A549 (cell line): ENCODE data around the gene SESN3.

DNA sequence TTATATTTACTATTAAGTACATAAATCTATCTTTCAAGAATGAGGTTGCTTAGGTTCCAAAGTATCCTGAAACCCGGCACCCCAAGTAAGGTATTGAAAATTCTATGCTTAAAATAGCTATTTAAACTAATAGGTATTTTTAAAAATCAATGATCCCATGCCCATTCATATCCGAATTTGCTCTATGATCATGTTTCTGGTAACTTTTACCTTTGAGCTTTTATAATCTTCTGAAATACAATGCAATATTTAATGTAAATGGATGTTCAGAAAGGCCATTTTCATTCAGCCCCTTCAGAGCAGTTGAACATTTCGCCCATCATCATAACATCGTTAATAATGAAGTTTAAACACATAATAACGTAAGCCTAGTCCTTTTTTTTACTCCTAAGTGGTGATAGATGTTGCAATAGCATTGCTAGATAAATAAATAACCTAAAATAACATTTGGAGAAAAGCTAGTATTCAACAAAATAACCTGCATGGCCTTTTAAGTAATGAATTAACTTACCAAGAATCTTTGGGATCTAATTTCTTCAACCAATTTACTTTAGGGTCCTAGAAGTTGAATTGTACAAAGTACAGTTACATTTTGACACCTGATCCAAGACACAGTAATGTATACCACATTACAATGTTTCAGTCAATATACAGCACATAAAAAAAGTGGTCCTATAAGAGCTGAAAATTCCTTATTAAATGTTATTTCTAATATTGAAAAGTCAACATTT, 9.9 kb downstream of the TAF1D start:
- PRO-cap, result no peak
CAGE:
- cytosol, long polyA plus RNA, result no peak
- long polyA plus RNA, result no peak
- nucleus, long polyA plus RNA, result no peak

DNA sequence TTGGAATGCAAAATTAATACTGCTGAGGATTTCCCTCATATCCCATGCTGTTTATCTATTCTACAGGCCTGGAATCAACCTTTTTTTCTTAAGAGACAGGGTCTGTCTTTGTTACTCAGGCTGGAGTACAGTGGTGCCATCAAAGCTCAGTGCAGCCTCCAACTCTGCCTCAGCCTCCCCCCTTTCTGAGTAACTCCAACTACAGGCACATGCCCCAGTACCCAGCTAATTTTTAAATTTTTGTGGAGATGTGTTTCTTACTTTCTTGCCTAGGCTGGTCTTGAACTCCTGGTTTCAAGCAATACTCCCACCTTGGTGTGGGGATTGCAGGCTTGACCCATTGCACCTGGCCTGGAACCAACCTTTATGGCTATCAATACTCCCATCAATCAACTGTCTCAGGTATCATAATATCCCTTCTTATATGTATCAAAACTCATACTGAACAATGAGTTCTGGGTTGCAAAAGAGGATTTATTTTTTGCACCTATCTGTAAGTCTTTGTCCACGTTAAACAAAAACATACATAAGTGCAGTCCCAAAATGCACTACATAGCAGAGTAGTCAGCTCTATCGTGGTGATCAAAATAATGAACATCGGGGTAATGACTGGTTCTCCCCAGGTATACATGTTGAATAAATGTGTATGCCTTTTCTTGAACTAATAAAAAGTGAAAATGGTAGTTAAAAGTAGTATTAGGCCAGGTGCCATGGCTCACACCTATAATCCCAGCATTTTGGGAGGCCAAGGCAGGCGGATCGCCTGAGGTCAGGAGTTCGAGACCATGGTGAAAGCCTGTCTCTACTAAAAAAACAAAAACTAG, 6.4 kb downstream of the TAF1D start:
- PRO-cap, result no peak
CAGE:
- cytosol, long polyA plus RNA, result no peak
- long polyA plus RNA, result no peak
- nucleus, long polyA plus RNA, result no peak

DNA sequence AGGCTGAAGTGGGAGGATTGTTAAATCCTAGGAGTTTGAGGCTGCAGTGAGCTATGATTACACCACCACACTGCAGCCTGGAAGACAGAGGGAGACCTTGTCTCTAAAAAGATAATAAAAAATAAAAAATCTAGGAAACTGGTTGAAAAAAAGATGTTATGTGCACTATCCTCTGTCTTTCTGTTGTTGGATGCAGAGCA, 8.7 kb downstream of the MED17 start:
- PRO-cap, result no peak
CAGE:
- cytosol, long polyA plus RNA, result no peak
- long polyA plus RNA, result no peak
- nucleus, long polyA plus RNA, result no peak

DNA sequence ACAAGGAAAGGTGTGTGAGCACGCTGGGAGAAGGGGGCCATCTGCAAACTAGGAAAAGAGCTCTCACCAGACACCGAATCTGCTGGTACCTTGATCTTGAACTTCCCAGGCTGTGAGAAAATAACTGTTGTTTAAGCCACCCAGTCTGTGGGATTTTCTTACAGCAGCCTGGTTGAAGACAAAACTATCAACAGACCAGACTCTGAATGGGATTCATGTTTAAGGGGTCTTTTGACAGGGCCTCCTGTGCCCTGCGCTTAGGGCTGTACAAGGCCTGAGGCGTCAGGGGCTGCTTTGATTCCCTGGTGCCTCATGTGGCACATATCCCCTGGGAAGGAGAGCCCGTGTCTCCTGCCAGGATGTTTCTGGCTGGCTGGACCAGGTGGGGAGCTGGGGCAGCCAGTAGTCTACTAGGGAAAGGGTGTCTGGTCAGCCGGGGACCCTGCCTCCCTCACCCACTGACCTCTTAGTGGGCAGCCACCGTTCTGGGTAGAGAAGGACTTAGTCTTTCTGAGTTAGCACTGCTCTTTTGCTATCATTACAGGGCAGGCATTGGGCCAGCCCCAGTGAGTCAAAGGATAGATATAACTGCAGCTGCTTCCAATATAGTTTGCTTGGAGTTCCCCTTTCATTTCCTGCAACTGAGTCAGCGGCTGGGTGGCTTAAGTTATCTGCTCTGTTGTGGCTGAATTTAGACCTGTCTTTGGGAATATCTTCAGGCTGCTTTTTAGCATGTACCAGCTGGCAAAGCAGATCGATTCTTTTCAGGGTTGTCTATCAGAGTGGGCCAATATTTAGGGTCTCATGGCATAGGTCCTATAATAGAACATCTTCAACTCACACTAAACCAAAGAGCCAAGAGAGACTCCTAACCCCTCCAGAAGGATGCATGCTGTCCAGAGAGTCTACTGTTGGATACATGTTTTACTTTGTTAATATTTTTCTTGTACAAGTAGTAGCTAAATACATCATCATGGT, 6.4 kb downstream of the PANX1 start:
- PRO-cap, result no peak
CAGE:
- cytosol, long polyA plus RNA, result no peak
- long polyA plus RNA, result no peak
- nucleus, long polyA plus RNA, result no peak

DNA sequence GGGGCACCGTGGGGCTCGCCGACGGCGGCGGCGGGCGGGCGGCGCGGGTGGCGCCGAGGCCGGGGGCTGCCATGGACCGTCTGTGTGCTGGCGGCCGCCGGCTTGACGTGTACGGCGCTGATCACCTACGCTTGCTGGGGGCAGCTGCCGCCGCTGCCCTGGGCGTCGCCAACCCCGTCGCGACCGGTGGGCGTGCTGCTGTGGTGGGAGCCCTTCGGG, 700 bp downstream of the FUT4 start:
- PRO-cap, result no peak
CAGE:
- cytosol, long polyA plus RNA, result no peak
- long polyA plus RNA, result no peak
- nucleus, long polyA plus RNA, result no peak

- PRO-cap, result no peak
CAGE:
- cytosol, long polyA plus RNA, result no peak
- long polyA plus RNA, result no peak
- nucleus, long polyA plus RNA, result no peak
These were observed 3.1 kb downstream of the FUT4 start for GRCh38 chr11:94546827-94547230.

- PRO-cap, result no peak
CAGE:
- cytosol, long polyA plus RNA, result no peak
- long polyA plus RNA, result no peak
- nucleus, long polyA plus RNA, result no peak
These were observed 72.7 kb downstream of the PIWIL4 start for GRCh38 chr11:94639741-94640324.

GRCh38 chr11:94740990-94741862, 26.9 kb upstream of the AMOTL1 start:
- PRO-cap, result no peak
CAGE:
- cytosol, long polyA plus RNA, result no peak
- long polyA plus RNA, result no peak
- nucleus, long polyA plus RNA, result no peak

DNA sequence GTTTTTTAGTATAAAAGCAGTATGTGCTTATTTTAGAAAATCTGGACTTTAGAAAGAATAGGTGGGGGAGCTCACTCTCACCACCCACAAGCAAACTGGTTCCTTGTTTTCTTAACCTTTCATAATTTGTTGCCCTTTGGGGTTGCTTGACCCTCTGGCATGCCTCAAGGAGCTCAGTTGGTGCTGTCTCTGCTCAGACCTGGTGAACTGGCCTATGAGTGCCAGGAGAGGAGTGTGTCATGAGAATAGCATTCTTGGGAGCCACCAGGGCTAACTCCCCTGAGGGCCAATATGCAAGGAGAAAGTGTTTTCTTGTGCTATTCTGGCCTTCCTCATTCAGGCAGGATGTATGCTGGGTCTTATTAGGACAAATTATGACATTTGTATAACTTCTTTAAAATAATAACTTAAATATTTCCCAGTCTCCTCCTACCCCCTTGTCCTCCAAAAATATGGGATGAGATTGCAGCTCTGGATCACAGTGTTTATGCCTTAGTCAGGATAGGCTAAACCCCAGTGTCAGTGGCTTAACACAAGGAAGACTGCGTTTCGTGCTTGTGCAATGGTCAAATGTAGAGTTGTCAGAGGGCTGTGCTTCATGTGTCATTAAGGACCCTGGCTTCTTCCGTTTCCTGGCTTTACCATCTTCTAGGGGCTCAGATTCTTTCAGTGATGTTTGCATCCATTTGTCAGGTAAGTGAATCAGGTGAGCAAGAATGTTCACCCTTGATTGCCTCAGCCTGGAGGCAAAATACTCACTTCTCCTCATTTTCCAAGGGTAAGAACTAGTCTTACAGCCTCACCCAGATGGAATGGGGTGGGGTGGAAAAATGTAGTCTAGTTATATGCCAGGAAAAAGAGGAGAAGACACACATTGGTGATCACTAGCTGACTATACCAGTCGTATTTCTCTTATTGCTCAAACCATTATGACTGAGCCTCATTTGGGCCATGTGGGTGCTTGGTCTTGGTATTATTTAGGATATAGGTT, 20.7 kb upstream of the AMOTL1 start:
- PRO-cap, result no peak
CAGE:
- cytosol, long polyA plus RNA, result no peak
- long polyA plus RNA, result no peak
- nucleus, long polyA plus RNA, result no peak

GRCh38 chr11:94766691-94767328, 1.3 kb upstream of the AMOTL1 start:
- PRO-cap, result no peak
CAGE:
- cytosol, long polyA plus RNA, result no peak
- long polyA plus RNA, result no peak
- nucleus, long polyA plus RNA, result no peak

GRCh38 chr11:94810233-94810782, 42.2 kb downstream of the AMOTL1 start:
- PRO-cap, result no peak
CAGE:
- cytosol, long polyA plus RNA, result no peak
- long polyA plus RNA, result no peak
- nucleus, long polyA plus RNA, result no peak

DNA sequence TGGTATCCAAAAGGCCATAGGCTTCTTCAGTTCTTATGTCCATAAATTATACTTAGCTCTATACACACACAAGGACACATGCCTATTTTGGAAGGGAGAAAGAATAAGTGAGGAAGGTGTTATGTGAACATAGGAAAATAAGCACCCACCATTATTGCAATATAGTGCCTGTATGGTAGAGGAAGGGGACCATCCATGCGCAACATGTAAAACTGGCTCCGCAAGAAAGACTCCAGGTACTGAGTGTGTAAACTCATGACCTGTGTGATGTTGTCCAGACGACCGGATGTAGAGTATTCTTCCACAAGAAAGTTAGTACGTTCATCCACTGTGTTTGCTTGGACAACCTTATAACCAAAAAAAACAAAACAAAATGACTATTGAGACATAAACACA, 39.7 kb downstream of the SESN3 start:
- PRO-cap, result no peak
CAGE:
- cytosol, long polyA plus RNA, result no peak
- long polyA plus RNA, result no peak
- nucleus, long polyA plus RNA, result no peak

- PRO-cap, result no peak
CAGE:
- cytosol, long polyA plus RNA, result no peak
- long polyA plus RNA, result no peak
- nucleus, long polyA plus RNA, result no peak
These were observed 28.6 kb downstream of the SESN3 start for GRCh38 chr11:95202129-95203015.

DNA sequence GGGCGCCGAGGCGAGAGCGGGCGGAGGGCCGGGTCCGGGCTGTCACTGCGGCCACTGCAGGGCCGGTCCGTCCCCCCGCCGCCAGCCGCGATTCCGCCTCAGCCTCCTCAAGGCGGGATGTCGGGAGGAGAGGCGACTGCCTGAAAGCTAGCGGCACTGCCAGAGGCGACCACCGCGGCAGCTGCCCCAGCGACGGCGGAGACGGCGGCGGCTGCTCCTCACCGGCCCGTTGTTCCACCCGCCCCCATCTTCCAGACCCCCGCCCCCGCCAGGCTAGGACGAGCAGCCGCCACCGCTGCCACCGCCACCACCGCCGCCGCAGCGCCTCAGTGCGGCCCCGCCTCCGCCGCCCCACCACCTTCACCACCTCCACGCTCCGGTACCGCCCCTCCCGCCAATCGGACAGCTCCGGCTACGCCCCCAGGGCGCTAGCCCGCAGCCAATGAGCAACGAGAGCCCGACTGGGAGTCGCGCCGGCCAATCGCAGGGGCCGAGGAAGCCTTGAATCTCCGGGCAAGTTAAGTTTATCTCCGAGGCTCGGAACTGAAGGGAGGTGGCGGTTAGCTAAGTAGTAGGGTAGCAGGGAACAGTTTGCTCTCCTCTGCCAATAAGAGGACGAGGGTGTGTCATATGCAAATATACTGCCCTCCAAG, at the start of gene SESN3:
Gene SESN3 (minus strand): TSS at position 333 of the 653 bp plus-strand sequence.
- PRO-cap, result unidirectional peak, minus-strand start at position 333 of the sequence
CAGE:
- cytosol, long polyA plus RNA, result no peak
- long polyA plus RNA, result no peak
- nucleus, long polyA plus RNA, result no peak

DNA sequence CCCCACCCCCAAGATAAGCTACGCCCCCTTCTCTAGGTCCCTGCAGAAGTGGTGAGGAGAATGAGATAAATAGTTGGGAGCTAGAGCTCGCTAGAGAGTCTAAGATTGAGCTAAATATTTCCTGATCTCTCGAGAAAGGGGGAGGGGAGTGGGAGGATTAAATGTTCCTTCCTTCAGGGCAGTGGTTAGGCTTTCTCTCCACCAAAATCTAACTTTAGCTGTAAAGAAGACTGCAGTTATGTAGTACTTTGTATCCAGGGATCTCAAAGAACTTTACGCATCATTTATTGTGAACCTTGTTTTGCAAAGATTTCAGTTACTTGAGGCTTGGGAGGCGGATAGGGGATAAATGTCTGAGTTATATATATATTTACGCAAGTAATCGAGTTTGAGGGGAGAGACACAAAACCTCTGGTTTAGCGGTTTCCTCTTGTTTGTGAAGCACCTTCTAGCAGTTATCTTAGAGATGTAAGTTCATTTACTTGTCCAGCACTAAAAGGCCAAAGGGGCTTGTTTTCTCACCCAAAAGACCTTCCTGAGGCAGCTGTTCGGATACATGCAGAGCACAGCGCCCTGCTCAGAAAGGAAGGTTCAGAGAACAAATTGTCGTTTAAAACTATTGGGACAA, 635 bp upstream of the SESN3 start:
- PRO-cap, result no peak
CAGE:
- cytosol, long polyA plus RNA, result no peak
- long polyA plus RNA, result no peak
- nucleus, long polyA plus RNA, result no peak

GRCh38 chr11:95336844-95338069, 106.3 kb upstream of the SESN3 start:
- PRO-cap, result no peak
CAGE:
- cytosol, long polyA plus RNA, result no peak
- long polyA plus RNA, result no peak
- nucleus, long polyA plus RNA, result no peak

- PRO-cap, result no peak
CAGE:
- cytosol, long polyA plus RNA, result no peak
- long polyA plus RNA, result no peak
- nucleus, long polyA plus RNA, result no peak
These were observed 107.7 kb upstream of the SESN3 start for GRCh38 chr11:95338691-95339137.

DNA sequence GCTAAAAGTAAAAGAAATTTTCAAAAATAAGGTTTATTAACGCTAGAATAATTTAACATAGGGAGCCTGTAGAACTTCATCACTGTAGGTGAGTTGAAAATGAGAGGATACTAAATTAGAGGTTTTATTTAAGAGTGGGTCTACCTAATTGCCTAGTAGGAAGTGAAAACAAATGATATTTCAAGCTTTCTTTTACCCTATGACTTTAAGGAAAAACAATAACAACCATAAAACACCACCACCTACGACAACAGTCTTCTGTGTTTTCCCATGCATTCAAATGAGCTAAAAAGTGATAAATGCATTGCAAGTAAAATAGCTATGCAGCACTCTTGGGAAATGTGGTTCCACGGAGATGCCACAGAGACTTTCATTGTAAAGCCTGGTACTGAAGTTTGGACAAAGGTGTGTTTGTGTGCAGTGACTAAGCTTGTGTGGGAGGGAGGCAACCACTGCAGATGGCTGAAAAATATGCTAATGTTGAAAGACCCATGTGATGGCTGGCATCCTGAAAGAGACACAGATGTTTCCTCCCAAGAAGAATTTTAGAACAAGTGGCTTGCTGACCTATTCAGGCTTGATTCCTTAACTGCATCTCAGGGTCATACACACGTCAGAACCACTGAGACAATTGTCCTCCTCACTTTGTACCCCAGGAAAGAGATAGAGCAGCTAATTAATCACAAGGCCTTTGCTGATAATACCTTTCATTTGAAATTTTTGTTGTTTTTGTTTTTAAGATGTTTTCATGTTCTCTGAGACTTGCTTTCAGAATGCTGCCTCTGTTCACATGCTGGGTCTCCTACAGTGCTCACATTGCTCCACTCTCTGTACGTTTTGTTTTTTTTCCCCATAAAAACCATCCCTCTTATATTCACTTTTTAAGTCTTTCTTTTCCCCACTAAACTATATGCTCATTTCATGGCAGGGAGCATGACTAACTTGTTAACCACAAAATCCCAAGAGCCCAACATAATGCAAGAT, 73.8 kb downstream of the FAM76B start:
- PRO-cap, result no peak
CAGE:
- cytosol, long polyA plus RNA, result no peak
- long polyA plus RNA, result no peak
- nucleus, long polyA plus RNA, result no peak

GRCh38 chr11:95788855-95789299, 705 bp downstream of the FAM76B start:
- PRO-cap, result no peak
CAGE:
- cytosol, long polyA plus RNA, result no peak
- long polyA plus RNA, result no peak
- nucleus, long polyA plus RNA, result no peak

GRCh38 chr11:96052878-96053326, 129.0 kb upstream of the MTMR2 start:
- PRO-cap, result no peak
CAGE:
- cytosol, long polyA plus RNA, result no peak
- long polyA plus RNA, result no peak
- nucleus, long polyA plus RNA, result no peak